Paraaortic lymph node (tissue), 1 donor: ENCODE measurements around a stretch of chr2.

GRCh38 chr2:108765519-108766164, 20.9 kb upstream of the CCDC138 start:
- PRO-cap, result no peak

- PRO-cap, result no peak
Measured at GRCh38 chr2:108970398-108970804, 18.6 kb downstream of the EDAR start.

- PRO-cap, result no peak
Measured at GRCh38 chr2:109069276-109069630, 59.8 kb upstream of the SH3RF3 start.

DNA sequence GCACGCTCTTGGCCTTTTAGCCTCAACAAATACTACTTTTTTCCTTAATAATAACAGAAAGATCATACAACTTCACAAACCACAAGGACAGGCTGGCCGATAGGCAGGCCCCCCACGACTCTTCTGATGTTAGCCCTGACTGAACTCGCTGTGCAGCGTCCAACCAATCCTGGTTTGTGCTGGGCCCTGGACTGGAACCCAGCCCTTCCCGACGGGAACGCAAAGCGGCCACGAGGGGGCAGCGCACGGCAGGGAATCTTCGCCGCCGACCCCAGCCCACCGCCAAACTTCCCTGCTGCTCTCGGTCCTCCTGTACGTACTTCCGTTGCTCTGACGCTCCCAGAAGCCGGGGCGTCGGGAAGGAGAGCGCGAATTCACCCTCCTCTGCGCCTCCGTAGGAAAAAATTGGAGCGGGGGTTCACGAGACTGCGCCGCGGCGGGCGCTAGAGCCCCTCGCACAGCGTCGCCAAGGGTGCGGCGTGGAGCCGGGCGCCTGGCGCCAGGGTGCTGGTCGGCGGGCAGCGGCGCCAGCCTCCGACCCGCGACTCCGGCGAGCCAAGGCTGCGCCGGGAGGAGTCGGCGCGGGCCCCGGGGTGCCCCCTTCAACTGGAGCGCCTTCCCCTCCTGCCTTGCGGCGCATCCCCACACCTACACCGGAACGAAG, 952 bp upstream of the SH3RF3 start:
- PRO-cap, result bidirectional peak, plus-strand start at position 342 of the sequence, minus-strand start at position 122 of the sequence

GRCh38 chr2:109447209-109447896, 166.4 kb downstream of the SEPTIN10 start:
- PRO-cap, result no peak

- PRO-cap, result no peak
Measured at GRCh38 chr2:109497339-109497807, 116.4 kb downstream of the SEPTIN10 start.

DNA sequence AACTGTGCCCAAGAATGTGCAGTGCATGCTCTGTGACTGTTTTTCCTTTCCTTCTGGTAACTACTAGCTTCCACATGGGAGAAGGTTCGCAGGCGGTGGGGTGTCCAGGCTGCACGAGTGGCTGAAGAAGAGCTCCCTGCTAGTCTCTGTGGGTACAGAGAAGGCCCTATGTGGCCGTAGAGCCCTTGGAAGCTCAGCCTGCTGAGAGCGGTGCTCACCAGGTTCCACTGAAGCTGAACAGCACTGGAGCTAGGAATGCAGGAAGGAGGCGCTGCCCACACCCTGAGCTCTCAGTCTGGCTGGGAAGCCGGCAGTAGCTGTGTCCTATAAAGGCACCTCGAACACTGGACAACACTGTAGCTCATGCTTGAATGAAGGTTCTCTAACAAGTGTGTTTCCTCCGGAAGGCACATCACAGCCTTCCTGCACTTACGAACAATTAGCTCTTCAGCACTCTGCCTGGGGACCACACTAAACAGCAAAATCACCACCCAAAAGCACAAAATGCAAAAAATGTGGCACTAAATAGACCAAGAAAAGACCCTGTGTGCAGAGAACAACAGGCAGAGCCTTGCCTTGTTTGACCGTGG, 64.6 kb downstream of the SOWAHC start:
- PRO-cap, result no peak

DNA sequence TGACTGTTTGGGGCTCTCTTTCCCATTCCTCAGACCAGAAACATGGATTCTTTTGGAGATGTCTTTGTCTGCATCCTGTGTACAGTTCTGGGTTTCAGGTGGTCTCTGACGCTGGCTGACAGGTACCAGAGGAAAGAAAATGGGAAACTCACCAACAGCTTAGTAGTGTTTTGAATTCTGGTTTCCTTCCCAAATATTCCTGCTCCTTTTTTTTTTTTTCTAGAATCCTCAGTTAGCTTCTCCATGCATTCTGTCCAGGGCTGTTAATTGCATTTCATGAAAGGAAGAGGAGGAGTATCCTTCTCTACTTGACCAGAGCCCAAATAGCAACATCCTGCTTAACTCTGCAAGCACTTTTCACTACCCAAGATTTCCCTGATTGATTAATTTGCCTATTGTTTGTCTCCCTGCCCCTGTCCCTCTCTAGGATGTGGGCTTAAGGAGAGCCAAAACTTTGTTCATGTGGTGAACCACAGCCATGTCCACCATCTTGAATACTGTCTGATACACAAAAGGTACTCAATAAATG, 2.3 kb upstream of the MALL start:
- PRO-cap, result no peak

DNA sequence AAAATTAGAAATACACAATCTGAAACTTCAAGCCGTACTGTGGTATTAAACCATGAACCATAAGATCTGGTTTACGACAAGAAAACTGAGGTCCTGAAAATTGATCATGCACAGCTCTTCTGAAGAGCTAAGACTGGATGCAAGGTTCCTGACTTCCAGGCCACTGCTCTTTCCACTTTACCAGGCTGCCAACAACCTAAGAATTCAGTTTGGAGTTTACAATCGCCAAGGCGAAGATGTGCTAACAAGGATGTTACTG, 772 bp downstream of the MTLN start:
- PRO-cap, result no peak

GRCh38 chr2:110299088-110299338, 86.7 kb upstream of the MTLN start:
- PRO-cap, result no peak

GRCh38 chr2:110674494-110675826, 2.9 kb downstream of the BUB1 start:
- PRO-cap, result bidirectional peak, plus-strand start at chr2:110675545, minus-strand start at chr2:110675414

DNA sequence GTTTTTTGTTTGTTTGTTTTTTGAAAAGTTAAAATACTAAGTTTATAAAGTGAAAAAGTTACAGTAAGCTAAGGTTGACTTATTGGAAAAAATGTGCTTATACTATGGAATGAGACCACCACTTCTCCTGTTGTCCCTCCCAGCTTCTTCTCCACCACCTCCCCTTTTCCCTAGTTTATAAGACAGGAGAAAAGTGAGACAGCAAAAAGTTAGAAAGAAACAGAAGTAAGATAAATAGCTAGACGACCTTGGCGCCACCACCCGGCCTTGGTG, 1.3 kb upstream of the BUB1 start:
- PRO-cap, result unidirectional peak, minus-strand start at position 153 of the sequence

DNA sequence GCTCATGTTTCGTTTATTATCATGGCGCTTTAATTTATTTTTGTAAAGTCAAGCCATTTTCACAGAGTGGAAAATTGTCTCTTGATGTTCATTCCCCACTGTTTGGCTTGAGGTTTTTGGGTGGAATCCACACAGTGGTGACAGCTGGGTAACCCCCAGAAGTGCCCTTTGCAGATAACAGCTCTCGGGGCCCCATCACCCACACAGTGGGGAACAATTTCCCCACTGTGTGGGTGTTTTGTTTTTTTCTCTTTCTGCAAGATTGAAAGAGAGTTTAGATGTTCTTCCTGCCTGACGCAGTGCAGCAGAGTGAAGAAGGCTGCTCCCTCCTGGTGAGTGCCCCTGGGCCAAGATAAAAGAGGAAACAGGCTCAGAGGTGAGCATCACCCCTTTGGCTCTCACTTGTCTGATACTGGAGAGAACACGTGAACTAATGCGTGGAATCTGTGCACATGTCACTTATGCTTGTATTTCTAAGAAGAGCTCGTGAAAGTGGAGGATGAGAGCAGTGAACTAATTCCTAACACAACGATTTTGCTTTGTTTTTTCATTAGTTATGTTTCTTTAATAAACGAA, 114.7 kb downstream of the ACOXL start:
- PRO-cap, result no peak

DNA sequence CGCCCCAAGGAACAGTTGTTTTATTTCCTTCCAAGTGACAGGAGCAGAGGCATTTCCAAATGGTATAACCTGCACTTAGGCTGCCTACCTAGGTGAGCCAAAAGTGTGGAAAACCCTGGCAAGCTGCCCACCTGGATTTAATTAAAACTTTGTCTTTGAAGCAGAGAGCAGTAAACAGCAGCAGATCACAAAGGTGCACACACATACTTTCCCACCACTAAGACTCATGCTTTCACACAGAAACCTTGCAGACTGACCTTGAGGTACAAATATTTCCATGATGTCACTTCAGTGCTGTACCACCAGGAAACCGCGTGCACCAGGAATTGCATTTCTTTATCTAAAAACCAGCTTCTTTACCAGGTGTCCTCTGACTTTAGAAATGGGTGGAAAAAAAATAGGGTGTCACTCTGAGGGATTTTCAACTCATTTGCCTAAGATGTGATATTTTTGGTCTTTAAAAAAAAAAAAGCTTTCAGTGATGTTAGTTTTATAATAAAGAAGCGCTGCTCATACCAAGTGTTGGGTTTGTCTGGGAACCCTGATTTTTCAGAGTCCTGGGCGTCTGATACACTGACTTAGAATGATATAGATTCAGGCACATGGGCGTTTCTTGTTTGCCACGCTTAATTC, 70.8 kb upstream of the BCL2L11 start:
- PRO-cap, result no peak

DNA sequence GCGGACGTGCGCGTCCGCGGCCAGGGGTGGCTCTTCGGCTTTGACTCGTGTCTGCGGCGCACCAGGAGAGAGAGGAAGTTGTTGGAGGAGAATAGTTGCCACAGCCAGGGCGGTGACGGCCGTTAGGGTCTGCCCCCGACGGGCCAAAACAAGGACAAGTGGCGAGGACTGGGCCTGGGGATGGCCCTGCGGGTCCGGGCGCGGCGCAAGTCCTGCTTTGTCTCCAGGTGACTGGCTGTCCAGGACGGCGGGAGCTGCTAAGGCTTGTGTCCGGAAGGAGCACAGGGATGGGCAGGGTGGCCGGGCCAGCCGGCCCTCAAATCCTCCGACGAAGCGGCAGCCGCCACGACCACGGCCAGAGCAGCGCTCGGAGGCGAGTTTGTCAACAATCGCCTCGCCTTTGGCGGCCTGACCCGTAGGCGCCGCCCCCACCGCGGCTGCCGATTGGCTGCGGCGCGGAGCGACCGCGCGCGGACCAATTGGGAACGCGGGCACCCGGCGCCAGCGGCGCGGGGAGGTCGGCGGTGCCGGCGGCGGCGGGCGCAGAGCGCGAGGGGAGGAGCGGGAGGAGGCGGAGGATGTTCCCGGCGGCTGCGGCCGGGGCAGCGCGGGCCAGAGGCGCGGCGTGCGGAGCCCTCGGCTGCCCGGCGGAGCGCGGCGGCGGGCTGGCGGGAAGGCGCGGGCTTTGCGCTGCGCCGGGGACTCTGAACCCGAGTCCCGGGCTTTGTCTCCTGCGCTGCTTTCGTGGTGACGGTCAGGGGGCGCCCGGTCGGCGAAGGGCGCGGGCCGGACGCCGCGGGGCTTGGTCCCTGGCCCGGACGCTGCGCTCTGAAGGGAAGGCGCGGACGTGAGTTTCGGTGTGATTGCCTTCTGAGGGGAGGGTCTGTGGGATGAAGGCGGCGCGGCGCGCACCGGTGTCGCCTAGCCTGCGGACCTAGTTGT, 1.6 kb downstream of the BCL2L11 start:
- PRO-cap, result bidirectional peak, plus-strand start at position 545 of the sequence, minus-strand start at position 384 of the sequence; bidirectional peak, plus-strand start at position 879 of the sequence, minus-strand start at position 830 of the sequence

DNA sequence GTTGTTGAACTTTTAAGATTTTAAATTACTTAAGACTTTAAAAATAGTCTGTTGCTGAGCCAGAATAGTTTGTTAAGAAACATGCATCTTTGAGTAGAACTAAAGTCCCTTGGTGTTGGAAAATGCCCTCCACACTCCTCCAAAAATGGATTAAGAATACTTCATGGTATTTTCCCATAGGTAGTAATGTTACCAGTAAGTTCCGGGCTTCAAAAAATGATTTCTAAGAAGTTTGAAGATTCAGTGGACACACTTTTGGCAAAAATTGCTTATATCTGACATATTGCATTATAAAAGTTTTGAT, 24.8 kb downstream of the BCL2L11 start:
- PRO-cap, result no peak

DNA sequence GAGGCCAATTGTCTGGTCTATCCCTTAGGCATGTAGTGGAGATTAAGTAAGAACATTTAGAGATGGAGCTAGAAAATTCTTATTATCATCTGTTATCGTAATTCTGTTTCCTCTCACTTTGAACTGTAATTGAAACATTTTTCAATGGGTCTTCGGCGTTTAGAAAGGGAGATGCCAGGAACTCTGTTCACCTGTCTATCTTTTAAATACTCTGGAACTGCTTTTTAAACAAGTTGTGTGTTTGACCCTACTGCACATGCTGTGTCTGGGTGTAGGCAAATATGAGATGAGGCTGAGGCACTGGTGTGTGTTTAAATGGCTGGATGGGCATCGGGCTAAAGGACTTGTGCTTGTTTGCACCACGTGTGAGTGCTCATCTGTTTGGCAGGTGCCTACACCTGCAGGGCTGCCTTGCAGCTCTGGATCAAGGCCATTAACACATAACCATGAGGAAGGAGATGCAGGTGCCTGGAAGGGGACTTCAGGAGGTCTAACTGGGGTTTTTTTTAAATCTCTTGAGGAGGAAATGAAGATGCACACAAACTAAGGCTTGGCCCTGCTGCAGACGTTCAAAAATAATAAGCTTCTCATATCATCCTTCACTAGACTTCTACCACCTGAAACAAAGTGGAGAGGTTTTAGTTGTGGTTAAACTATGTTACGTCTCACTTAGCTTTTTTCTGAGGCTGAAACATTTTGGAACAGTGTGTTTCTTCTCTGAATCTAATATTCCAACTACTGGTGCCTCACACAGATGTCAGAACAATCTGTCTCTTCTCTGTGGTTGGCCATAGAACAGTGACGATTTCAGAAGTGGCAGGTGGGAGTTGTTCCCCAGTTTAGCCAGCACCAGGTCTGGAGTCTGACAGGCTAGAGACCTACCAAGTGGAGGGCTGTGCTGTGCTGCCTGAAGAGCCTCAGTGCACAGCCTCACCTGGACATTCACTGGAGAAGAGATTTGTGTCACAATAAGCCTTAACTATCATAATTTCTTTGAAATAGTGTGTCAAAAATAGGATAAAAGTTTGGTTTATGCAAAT, 36.4 kb downstream of the BCL2L11 start:
- PRO-cap, result no peak

DNA sequence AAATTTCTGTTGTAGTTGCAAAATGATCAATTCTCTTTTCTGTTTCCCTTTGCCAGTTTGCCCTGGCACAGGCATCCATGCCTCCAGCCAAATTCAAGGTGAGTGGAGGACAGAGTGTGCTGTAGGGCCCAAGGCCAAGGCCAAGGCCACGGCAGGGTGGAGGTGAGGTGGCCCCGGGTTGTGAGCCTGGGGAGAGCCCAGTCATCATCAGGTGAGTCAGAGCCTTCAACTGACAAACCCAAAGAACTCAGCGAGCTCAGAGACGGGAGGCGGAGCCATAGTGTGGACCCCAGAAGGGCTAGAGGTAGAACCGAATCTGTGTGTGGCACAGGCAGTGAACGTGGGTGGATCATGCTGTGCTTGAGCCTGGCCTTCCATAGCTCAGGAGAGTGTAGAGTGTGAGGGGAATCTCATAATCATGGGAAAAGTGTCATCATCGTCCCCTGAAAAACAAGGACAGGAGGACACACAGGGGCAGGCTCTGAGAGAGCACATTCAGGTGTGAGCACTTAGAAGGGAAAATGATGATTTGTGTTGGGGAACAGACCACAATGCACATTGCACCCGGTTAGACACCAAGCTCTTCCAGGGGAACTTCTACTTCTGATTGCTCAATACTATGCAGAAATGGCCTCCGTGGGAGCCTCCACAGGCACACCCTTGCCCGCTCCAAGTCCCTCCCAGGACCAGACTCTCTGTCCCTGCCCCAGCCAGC, 55.9 kb downstream of the BCL2L11 start:
- PRO-cap, result no peak

GRCh38 chr2:111178952-111179347, 58.2 kb downstream of the BCL2L11 start:
- PRO-cap, result no peak

DNA sequence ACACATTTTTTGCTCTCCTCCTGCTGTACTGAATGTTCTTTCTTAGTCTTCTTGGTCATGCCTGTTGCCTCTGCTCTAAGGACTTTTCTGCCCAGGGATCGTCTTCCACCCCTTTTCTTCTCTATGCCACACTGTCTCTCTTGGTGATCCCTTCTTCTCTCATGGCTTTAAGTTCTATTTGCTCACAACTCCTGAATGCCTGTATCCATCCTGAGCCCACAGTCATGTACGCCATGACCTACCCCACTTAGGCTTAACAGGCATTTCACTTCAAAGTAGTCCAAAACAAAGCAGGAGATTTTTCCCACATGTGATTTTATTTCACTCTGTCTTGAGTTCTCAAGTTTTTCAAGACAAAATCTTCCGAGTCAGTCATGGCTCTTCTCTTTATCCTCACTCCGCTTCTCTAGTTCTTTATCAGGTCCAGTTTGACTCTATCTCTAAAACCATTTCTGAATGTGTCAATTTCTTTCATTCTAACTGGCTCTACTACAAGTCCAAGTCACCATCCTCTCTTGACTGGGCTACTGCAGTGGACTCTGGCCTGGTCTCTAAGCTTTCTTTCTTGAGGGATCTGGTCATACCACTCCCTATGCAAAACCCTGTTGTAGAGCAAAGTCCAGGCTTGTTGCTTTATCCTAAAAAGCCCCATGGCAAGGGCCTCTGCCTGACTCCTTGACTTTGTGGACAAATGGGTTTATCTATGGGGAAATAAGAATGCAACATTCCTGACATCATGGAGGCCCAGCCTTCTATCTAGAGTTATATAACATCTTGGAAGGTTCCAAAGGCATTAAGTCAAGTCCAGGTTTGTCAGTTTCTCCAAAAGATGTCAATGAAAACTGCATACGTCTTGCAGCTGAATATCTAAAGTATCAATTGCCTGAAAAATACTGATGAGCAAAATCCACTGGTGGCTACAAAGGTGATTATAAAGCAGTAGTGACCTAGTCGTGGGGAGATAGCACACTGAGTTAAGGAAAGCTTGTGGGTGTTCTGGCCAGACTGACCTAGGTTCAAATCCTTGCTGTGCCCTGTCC, 87.1 kb downstream of the BCL2L11 start:
- PRO-cap, result no peak